Helper T cell (primary cell): ENCODE measurements around a stretch of chr4.

DNA sequence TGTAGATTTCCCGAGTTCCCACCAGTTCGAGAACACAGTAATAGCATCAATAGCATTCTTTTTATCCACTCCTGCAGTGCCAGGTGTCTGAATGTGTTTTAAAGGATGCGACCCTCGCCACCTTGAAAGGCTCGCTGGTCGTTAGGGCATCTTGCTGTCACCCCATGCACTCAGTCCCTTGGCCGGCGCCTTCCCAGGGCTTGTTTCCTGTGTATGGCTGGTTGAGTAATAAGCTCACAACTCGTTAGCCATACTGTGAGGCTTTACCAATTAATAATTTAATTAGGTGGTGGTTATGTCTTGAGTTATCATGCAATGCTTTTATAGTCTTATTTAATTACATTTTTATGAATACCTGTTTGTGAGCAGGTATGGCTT lies 18.0 kb downstream of the PTTG2 start:
- PRO-cap, 2 experiments: no peak in any of the 2 experiments

DNA sequence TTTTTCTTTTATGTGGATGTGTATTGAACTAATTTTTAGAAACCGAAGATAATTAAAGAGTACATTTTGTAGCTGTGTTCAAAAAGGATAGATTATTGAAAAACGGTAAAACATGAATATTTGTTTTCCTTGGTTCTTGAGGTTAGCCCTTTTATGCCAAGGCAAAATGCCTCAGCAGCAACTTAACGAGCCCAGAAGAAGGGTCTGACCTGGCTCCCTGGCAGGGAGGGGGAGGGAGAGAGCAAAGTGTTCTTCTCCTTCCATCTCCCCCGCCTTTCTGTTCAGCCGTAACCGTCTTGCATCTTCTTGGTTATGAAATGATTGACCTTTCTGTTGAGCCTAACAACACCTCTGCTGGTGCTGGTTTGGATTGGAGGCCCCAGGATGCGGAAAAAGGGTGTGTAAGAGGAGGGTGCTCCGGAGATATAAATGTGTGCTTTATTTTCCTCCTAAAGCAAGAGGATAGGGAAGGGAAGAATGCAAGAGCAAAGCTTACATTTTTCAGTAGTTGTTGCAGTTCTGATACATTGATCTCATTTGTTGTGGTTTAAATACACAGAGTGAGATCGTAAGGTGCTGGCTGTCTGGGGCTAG lies 44.7 kb downstream of the PTTG2 start:
- PRO-cap, 2 experiments: no peak in any of the 2 experiments

GRCh38 chr4:38086431-38086832 lies 126.2 kb downstream of the PTTG2 start:
- PRO-cap, 2 experiments: no peak in any of the 2 experiments

DNA sequence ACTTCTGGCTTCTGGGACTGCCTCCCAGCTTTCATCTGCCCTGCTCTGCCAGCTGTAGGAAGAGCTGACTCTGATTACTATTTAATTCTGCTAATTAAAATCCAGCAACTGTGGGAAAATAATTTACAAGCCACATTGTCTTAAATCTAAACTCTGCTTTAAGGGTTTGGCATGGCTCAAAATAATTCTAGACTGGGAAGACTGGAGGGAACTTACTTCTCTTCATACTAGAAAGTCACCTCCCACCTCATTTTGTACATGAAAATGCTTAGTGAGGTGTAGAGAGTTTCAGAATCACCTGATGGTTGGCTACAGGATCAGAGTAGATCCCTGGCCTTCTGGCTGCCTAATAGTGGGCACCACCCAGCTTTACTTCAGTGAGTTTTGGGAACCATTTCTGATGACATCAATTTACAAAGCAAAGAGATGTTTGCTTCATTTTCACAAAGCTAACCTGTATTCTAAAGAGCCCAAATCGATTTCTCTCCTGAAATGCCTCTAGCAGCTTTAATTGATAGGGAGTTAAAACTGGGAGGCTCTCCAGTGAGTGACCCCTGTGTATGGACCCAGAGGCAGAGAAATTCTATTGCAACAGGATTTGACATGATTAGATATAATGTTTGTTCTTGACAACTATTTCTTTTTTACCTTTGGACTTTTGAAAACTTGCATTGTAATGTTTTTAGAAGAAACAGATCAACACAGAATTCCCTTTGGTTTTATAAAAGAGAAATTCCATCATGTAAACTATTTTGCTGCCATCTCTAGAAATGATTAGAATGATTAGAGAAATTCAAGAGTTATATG lies 180.5 kb downstream of the PTTG2 start:
- PRO-cap, 2 experiments: no peak in any of the 2 experiments

GRCh38 chr4:38162295-38162776 lies 202.1 kb downstream of the PTTG2 start:
- PRO-cap, 2 experiments: no peak in any of the 2 experiments

GRCh38 chr4:38509512-38509890 lies 154.5 kb upstream of the KLF3 start:
- PRO-cap, 2 experiments: peak in 2 of 2 experiments; most common plus-strand start chr4:38509752 (in 2); most common minus-strand start chr4:38509580 (in 1)

DNA sequence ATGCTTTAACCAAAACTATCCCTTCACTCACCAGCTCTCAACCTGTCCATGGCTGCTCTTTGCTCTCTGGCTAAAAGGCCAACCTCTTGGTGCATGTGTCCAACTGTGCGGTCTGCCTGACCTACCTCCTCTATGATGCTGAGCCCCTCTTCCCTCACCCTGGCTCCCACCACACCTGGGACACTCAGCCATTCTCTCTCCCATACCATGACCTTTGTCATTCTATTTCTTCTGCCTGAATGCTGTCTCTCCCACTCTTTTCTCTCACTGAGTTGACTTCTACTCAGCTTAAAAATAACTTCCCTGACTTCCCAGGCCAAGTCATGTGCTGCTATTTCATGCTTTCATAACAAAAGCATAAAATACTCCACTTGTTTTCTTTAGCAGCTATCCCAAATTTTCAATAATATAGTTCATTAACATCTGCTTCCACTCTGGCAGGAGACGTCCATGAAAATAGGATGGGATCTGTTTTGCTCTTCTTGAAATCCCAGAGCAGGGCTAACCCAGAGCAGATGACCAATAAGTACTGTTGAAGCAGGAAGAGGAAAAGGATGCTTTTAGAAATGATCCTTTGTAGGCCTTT lies 29.7 kb upstream of the KLF3 start:
- PRO-cap, 2 experiments: no peak in any of the 2 experiments

DNA sequence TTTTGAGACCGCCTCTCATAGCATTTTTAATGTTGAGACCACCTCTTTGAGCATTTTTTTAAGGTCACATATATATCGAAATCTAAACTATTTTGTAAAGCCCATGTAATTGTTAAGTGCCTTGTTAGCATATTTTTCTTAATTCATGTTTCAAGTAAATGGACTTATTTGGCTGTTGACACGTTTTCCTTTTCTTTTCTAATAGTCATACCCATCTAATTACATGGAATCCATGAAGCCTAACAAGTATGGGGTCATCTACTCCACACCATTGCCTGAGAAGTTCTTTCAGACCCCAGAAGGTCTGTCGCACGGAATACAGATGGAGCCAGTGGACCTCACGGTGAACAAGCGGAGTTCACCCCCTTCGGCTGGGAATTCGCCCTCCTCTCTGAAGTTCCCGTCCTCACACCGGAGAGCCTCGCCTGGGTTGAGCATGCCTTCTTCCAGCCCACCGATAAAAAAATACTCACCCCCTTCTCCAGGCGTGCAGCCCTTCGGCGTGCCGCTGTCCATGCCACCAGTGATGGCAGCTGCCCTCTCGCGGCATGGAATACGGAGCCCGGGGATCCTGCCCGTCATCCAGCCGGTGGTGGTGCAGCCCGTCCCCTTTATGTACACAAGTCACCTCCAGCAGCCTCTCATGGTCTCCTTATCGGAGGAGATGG lies 24.5 kb downstream of the KLF3 start:
- PRO-cap, 2 experiments: no peak in any of the 2 experiments

DNA sequence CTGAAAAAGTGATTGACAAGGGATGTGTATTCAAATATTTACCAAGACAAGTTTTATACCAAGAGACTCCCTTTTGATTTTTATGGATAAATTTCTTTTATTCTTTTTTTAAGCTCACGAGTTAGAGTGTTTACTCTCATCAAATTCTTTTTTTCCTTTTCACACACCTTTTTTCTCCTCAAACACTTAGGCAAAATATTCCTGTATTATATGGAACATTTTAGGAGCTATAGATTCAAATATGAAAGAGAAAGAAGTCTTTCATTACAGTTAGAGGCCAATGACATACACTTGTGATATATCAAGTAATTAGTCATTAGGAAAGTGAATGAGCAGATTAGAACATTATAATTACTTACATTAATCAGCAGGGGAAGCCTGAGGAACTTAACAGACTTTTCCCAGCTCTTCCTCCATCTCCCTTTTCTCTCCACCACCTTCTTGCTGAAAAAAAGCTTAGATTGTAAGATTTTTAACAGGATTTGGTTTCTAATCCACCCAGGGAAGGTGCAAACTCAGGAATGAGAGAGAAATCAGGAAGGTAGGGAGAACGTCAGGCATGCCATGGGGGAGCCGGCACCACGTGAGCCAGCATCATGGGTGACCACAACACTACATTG lies 29.5 kb downstream of the KLF3 start:
- PRO-cap, 2 experiments: no peak in any of the 2 experiments

DNA sequence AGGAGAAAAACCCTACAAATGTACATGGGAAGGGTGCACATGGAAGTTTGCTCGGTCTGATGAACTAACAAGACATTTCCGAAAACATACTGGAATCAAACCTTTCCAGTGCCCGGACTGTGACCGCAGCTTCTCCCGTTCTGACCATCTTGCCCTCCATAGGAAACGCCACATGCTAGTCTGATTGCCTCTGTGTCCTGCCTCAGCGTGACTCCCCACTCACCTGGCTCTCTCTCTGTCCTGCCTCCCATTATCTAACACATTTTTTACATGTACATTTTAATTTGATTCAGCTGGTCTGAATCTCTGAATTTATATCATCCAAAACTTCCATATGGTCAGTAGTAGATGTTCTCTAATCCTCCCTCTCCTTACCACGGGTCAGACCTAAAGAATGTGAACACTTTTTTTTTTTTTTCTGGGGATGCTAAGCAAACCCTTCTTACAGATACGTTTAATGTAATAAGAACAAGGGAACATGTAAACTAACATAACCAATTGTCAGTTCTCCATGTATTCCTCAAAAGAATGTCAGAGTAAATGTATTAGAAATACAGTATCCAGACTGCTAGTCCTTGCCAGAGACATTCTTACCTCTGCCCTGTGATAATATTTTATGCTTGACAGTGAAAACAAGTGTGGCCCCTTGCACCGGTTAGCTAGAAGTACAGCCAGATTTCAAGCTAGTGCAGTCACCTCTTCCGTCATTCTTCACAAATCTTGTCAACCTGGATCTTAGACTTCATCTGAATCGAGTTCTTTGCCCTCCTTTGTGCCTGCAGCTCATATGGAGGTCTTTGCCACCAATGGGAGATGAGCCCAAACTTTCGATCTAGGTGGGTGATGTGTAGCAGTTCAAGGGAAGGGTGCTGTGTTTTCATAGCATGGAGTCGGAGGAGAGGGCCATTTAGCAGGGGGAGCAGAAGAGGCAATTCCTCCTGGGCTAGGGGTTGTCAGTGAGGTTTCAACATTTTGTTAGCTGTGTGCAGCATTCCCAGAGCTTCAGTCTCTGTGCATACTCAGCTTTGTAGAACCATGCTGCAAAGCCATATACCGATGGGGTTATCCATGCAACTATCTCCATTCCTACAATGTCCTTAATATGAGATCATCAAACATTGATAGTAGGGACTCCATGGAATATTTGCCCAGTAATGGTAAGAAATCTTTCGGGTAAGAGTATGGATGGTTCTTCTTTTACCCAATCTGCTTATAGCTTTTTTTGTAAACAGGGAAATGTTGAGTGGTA lies 33.5 kb downstream of the KLF3 start:
- PRO-cap, 2 experiments: no peak in any of the 2 experiments

- PRO-cap, 2 experiments: no peak in any of the 2 experiments
Observed at GRCh38 chr4:38700876-38701673, 37.1 kb downstream of the KLF3 start.

- PRO-cap, 2 experiments: no peak in any of the 2 experiments
Observed at GRCh38 chr4:38762528-38763060, 20.2 kb downstream of the TLR10 start.

GRCh38 chr4:38804114-38804694 lies 387 bp downstream of the TLR1 start:
- PRO-cap, 2 experiments: peak in 1 of 2 experiments; most common plus-strand start chr4:38804197 (in 1); most common minus-strand start chr4:38804249 (in 1)

DNA sequence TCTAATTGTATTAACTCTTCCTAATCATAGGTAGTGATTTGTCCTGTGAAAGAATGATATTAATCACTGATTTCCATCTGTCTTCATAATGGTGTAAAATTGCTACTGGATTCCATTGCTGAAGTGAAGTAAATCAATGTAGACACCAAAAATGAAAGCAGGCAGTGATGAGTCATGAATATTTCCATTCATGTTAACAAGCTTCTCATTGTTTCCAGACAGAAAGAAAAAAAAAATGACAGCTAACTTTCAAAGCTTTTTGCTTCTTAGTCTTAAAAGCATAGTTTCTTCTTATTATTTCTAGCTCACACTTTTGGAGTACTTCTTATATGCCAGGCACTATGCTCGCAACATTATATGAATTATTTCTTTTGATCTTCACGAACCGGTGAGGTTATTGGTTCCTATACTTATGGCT lies 21.6 kb downstream of the FAM114A1 start:
- PRO-cap, 2 experiments: no peak in any of the 2 experiments

DNA sequence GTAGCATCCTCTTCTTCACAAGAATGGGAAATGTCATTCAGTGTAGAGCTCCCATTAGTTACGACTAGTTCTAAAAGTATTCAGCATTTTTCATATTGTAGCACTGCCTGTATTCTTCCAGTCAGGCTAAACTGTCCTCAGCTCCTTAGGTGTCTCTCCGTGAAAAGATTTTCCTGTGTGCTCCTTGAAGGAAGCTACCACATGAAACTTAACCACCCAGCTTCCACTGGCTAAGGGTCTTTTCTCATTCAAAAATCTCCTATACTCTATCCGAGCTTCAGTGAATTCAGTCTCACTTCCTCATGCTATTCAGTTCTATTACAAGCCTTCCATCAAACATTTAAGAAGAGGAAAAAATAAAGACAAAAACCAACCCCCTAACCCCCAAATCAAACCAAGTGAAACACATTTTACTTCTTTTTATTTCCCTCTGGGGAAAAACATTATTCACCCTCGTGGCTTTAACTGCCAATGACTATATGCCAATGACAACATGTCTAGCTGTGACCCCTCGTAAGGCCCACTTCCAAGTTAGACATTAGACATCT lies 16.2 kb upstream of the WDR19 start:
- PRO-cap, 2 experiments: no peak in any of the 2 experiments

DNA sequence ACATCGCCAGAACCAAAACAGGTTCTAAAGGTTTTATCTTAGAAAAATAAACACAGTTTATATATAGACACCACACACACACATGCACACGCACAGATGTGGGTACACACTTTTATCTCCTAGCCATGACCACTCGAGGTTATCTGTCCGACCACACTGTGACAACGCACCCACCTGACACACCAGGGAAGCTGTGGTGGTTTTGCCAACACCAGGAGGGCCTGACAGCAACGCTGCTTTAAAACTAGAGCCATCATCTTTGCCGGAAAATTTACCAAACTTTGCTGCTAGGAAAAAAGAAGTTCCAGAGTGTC lies 59.8 kb downstream of the RFC1 start:
- PRO-cap, 2 experiments: no peak in any of the 2 experiments

DNA sequence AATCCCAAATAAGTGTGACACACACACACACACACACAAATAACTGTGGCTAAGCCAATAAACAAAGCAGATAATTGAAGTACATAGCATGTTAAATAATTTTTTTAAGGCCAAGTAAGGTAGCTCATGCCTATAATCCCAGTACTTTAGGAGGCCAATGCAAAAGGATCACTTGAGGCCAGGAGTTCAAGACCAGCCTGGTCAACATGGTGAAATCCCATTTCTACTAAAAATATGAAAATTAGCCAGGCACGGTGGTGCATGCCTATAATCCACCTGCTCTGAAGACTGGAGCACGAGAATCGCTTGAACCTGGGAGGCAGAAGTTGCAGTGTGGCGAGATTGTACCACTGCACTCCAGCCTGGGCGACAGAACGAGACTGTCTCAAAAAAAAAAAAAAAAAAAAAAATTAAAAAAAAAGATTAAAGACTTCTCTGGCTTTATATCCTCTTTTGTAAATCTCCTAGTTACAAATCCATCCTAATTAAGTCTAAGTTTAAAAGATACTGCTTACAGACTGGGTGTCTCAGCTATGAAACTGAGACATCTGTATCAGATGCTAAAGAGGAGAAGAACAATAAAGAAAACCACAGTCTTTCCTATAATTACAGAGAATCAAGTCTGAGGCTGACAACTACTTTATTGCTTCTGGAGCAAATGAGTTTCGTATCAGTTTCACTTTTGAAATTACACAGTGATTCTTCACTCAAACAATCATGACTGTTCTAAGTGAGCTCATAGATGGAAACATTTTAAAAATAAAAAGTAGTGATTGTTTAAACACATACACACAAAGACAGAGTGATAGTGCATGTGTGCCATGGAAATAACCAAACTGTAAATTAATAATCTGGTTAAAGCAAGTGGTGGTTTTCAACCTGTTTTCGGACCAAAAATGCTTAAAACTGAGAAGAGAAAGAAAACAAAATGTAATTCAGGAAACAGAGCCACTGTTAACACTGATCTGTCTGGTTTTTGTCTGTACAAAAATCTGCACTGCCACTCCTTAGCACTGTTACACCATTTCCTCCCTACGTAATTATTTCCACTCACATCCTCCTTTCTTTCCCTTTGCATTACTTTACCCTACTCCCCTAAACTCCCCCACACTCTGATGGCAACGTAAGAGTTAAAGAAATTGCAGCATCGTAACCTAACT lies 12.8 kb downstream of the RFC1 start:
- PRO-cap, 2 experiments: peak in 2 of 2 experiments; most common plus-strand start position 1,049 of the sequence (in 2); most common minus-strand start position 984 of the sequence (in 2)

- PRO-cap, 2 experiments: no peak in any of the 2 experiments
Observed at GRCh38 chr4:39413279-39413684, 6.6 kb downstream of the KLB start.

DNA sequence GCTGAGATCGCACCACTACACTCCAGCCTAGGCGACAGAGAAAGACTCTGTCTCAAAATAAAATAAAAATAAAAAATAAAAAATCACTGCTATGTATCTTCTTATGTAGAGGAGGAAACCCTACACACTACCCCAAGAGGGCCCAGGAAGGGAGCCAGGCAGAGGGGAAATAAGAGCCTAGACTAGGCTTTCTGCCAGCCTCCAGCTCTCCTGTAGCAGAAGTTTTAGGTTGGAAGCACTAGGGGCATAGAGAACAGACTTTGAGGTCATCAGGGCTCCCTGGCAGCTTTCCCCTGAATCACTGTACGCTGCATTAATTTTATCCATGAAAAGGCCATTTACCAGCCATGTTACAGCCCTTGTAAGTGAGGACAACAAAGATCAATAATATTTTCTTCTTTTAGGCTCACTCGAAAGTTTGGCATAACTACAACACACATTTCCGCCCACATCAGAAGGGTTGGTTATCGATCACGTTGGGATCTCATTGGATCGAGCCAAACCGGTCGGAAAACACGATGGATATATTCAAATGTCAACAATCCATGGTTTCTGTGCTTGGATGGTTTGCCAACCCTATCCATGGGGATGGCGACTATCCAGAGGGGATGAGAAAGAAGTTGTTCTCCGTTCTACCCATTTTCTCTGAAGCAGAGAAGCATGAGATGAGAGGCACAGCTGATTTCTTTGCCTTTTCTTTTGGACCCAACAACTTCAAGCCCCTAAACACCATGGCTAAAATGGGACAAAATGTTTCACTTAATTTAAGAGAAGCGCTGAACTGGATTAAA lies 24.7 kb downstream of the RPL9 start:
- PRO-cap, 2 experiments: no peak in any of the 2 experiments

DNA sequence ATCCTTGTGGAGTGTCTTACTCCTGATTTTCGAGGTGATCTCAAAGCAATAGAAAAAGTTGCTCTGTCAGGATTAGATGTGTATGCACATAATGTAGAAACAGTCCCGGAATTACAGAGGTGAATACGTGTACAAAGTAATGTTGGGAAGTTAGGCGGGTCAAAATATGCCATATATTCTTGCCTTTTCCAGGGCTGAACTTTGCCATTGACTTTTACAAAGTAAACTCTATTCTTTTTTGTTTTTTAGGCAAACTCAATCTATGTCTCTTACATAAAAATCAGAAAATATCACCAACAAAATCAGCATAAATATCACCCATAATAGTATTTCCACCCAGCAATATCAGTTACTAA lies 8.7 kb downstream of the LIAS start:
- PRO-cap, 2 experiments: no peak in any of the 2 experiments